Sciatic nerve (tissue), 1 donor: ENCODE results near the gene LRIG1.

DNA sequence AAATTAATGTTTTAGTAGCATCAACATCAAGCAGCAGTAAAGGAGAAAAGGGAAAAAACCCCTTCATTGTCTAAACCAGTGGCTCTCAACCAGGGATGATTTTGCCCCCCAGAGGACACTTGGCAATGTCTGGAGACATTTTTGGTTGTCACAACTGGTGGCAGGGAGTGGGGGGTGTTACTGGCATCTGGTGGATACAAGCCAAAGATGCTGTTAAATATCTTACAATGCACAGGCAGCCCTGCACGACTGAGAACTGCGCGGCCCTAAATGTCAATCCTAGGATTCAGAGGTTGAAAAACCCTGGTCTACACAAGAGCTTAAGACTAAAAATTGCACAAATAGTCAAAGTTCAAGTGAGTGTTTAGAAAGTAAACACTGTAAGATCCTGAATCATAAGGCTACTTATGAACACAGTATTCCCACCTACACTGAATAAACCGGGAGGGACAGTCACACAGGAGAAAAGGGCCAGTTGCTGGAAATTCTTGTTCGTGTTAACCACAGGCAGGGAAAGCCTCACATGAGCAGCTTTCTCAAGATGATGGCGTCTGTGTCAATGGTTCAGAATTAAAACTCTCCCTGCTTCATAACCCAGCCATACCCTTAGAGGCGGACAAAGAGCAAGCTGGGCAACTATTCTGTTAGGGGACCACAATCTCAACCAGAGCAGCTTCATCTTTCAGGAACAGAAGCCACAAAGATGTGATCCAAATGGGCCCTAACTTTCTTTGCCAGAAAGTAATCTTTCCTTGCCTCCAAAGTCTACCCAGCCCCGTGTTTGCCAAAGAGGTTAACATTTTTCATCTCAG, 37.7 kb downstream of the LRIG1 start:
- PRO-cap, result no peak

GRCh38 chr3:66485248-66485523, 15.6 kb downstream of the LRIG1 start:
- PRO-cap, result no peak

GRCh38 chr3:66485524-66486066, 15.2 kb downstream of the LRIG1 start:
- PRO-cap, result no peak

GRCh38 chr3:66487303-66487875, 13.4 kb downstream of the LRIG1 start:
- PRO-cap, result no peak

DNA sequence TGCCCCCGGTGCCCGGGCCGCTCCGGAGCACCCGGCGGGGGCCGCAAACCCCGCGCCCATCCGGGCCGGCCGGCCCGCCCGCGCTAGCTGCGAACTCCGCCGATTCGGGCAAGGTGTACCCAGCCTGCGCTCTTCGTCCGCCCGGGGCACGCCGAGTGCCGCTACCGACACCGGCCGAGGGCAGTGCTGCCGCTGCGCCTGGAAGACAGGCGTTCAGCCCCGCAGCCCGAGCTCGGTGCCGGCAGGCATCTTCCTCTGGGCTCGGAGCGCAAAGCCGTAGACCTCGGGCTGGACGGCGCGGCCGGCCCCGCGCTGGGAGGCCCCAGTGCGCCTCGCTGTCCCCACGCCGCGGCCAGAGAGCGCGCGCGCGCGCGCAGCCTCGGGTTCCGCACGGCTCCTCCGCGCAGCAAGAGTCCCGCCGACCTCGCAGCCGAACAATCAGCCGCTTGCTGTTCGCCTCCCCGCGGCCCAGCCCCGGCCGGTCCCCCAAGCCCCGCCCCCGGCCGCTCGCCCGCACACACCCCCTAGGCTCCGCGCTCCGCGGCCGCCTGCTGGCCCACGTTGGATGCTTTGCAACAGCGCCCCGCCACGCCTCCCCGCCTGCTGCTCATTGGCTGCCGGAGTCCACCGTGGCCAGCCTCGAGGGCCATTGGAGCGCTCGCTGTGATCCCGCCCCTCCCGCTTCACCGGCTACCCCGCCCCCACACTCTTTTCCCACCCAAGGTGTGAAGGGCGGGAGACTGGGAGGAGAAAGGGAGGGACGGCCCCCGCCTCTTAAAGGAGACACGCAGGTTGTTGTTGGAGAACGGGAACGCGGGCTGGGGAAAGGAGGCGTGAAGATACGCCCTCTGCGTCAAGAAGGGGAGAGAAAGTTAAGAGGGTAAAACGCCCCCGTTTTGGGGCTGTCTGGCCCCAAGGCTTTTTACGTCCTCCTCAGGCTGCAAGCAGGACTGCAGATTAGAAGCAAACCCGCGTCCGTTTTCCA, at the start of gene LRIG1:
Gene LRIG1 (minus strand): TSS at position 451 of the 985 bp plus-strand sequence.
- PRO-cap, result unidirectional peak, minus-strand start at position 80 of the sequence; bidirectional peak, plus-strand start at position 805 of the sequence, minus-strand start at position 426 of the sequence

GRCh38 chr3:66588111-66588568, 87.3 kb upstream of the LRIG1 start:
- PRO-cap, result no peak

GRCh38 chr3:67658159-67658491, 3.7 kb upstream of the SUCLG2 start:
- PRO-cap, result no peak

DNA sequence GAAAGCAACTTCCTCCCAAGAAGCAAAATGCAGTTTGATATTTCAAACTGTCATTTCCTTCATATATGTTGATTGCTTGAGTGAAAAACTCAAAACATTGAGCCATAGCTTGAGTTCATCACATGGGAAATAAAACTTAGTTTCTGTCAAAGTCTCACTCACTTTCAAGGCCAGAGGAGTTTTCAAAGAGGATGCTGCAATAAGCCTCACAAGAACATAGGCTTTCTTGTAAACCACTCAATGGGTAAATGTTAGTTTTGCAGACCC, 29.1 kb upstream of the SUCLG2 start:
- PRO-cap, result no peak

DNA sequence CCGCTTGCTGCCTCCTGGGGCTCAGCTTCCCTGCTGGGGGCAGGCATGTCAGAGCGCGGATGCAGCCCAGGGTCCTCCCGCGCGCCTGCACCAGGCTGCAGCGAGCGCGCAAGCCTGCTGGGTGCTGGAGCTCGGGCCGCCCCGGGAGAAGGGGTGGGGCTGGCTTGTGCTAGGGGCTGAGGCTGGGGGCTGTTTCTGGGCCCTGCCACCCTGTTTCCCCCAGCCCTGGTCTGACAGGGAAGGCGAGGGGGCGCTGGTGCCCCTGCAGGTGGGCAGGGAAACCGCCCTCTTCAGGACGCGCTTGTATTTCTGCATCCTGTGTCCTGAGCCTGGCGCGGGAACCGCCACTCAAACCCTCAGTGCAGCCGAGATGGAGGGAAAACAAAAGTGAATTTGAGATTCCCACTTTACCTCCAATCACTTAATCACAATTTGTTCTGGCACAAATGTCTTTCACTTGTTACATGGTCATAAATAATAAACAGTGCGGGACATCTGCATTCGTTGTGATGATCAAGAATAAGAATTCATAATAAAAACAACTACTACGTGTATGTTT, 3.9 kb downstream of the TAFA1 start:
- PRO-cap, result no peak

- PRO-cap, result bidirectional peak, plus-strand start at chr3:69012898, minus-strand start at chr3:69012718; bidirectional peak, plus-strand start at chr3:69013095, minus-strand start at chr3:69013650
These were observed 485 bp downstream of the EOGT start for GRCh38 chr3:69012839-69013559.

DNA sequence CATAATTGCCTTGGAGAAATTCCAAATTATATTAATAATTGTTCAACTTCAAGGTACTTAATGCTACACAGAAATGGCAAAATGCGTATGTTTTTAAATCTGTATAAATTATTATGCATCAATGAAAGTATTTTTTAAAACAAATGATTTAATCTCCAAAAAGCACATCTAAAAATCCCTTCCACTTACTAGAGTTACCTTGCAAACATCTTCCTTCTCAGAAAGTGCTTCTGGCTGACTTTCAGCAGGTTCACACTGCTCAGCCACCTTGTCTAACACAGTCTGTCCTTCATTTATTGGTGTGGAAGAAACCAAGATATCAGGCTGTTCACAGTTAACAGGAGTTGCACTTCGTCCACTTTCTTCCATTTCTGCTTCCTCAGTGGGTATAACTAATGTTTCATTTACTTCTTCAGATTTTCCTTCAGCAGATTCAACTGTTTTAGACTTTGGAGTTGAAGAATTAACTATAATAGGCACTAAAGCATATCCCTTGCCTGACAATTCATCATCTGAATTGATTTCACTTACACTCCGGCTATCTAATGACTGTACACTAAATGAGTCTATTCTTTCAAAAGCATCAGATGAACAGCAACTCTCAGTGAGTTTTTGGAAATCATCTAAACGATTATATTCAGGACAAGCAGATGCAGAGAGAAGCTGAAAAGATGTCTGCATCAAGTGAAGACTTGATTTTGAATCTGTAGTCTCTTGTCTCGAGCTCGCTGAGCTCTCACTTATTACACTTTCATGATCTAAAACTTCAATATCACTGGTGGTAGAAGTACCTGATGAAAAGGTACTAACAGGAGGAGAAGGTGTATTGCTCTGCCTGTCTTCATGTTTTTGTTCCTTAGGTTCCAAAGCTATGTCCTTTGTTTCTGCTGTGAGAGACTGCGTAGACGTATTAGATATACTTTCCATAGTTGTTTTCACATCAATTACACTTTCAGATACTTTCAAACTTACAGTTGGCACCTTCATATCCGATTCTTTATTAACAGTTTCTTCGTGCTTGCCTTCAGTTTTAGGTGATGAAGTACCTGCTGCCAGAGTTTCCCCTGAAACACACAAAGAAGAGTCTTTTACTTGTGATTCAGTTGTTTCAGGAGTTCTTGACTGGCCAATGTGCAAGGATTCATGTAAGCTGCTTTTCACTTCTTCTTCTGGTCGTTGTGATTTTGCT, 4.6 kb downstream of the TMF1 start:
- PRO-cap, result no peak

DNA sequence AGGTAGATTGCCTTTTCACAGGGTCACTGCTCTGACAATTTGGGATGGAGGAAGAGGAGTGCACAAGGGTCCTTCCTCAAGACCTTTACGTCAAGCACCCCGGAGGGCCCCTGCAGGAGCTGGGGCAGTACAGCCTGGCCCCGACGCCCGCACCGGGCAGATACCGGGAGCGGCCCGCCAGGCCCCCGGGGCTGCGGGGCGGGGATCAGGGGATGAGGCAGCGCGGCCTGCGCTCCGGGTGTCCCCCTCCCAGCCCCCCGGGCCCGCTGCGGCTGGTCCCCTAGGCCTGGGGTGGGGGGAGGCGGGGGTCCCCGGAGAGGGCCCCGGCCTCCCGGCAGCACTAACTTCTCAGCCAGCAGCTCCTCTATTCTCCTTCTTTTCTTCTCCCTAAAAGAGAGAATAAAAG, 395 bp downstream of the UBA3 start:
- PRO-cap, result bidirectional peak, plus-strand start at position 180 of the sequence, minus-strand start at position 162 of the sequence

GRCh38 chr3:69104356-69104885, 18.0 kb downstream of the LMOD3 start:
- PRO-cap, result no peak

- PRO-cap, result no peak
These were observed 92.7 kb downstream of the FRMD4B start for GRCh38 chr3:69293243-69293559.

DNA sequence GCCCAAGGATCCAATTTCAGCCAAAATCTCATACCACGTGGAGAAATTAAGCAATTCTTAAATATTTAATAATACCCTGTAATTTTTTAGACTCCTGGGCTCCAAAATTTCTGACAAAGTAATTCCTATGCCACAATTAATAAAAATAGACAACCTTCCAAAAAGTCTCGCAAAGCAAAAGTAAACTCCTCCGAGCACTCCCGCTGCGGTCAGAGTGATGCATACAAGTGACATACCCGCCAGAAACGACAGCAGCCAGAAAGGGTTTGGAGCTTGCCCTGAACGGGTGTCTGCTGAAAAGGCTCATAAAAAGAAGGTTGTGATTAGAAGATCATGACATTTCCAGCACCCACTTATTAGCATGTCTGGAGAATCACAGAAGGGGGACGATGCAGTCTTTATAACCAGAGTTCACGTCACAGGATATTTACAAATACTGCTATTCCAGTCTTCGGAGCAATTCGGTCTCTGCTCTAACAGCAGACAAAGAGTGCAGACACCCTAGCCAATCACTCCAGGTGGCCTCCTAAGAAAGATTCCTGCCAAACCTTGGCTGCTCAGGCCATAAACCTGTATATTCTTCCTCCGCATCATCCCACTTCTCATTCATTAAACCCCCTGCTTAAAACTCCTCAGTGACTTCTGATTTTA, 59.1 kb upstream of the FRMD4B start:
- PRO-cap, result bidirectional peak, plus-strand start at position 258 of the sequence, minus-strand start at position 213 of the sequence

- PRO-cap, result no peak
These were observed 7.4 kb downstream of the MITF start for GRCh38 chr3:69746540-69747118.

DNA sequence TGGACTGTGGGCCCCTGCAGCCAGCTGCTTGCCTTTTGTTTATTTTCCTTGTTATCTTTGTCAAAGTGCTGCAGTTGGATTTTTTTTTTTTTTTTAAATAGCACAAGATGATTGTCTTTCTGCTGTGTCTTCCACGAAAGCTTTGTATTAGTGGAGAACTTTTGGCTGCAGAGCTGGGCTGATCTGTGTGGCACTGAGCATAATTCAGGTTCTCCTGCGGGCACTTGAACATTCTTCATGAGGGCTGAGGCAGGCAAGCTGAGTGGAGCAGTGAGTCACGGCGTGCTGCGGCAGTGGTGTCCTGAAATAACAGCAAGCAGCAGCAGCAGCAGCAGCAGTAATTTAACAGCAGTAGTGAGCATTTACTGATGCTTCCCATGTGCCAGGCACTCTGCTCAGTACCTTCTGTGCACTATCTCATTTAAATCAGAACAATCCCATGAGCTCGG, 45.7 kb downstream of the MITF start:
- PRO-cap, result no peak

- PRO-cap, result no peak
These were observed 159.6 kb downstream of the MITF start for GRCh38 chr3:69898756-69899425.

- PRO-cap, result no peak
These were observed 534.6 kb downstream of the FOXP1 start for GRCh38 chr3:71048789-71049467.

- PRO-cap, result bidirectional peak, plus-strand start at chr3:71065206, minus-strand start at chr3:71064932; bidirectional peak, plus-strand start at chr3:71065617, minus-strand start at chr3:71065447
These were observed 518.7 kb downstream of the FOXP1 start for GRCh38 chr3:71064656-71065466.